Left colon (tissue), 1 donor: ENCODE measurements around a stretch of chr2.

- PRO-cap = no peak
These were observed 110.1 kb upstream of the EPAS1 start for GRCh38 chr2:46186878-46187691.

GRCh38 chr2:46311809-46312483 lies 14.7 kb downstream of the EPAS1 start:
- PRO-cap = no peak

- PRO-cap = no peak
These were observed 53.2 kb downstream of the EPAS1 start for GRCh38 chr2:46350322-46350833.

GRCh38 chr2:46367290-46368476 lies 70.5 kb downstream of the EPAS1 start:
- PRO-cap = no peak

DNA sequence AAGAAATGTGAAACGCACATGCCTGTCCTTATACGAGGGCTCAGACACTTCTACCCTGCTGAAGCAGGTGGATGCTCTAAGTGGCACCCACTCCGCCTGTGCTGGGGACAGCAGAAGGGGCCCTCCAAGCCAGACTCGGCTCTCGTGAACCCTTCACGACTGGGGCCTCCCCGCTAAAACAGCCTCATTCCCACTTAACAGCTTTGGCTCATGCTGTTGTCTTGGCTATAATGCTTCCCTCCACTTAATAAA lies 22.0 kb upstream of the RHOQ start:
- PRO-cap = no peak

GRCh38 chr2:46556554-46556866 lies 14.1 kb upstream of the ATP6V1E2 start:
- PRO-cap = no peak

GRCh38 chr2:46765770-46766761 lies 67.0 kb downstream of the SOCS5 start:
- PRO-cap = no peak

GRCh38 chr2:46793596-46794101 lies 94.6 kb downstream of the SOCS5 start:
- PRO-cap = no peak

DNA sequence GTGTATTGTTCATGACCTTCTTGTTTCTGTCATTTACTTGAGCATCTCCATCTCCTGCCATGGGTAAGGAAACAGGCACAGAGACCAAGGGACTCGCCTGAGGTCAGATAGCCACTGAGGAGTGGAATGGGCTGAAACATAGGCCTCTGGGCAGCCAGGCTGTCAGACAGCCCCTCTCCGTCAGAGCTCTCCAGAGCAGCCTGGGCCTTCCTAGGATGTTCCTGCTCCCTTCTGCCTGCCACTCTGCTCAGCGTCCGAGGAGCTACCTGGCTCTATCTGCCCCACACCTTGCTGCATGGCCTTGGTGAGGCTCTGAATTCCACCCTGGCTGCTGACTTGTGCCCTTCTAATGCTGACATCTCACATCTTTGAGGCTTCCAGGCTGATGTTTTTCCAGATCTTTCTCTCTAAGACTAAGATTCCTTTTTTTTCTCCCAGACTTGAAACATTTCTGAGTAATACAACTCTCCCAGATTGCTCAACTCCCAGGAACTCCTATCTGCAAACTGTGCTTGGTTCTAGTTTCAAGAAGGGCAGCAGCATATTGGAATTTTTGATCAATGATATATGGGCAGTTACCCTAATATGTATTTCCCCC lies 67.7 kb downstream of the MCFD2 start:
- PRO-cap = no peak

DNA sequence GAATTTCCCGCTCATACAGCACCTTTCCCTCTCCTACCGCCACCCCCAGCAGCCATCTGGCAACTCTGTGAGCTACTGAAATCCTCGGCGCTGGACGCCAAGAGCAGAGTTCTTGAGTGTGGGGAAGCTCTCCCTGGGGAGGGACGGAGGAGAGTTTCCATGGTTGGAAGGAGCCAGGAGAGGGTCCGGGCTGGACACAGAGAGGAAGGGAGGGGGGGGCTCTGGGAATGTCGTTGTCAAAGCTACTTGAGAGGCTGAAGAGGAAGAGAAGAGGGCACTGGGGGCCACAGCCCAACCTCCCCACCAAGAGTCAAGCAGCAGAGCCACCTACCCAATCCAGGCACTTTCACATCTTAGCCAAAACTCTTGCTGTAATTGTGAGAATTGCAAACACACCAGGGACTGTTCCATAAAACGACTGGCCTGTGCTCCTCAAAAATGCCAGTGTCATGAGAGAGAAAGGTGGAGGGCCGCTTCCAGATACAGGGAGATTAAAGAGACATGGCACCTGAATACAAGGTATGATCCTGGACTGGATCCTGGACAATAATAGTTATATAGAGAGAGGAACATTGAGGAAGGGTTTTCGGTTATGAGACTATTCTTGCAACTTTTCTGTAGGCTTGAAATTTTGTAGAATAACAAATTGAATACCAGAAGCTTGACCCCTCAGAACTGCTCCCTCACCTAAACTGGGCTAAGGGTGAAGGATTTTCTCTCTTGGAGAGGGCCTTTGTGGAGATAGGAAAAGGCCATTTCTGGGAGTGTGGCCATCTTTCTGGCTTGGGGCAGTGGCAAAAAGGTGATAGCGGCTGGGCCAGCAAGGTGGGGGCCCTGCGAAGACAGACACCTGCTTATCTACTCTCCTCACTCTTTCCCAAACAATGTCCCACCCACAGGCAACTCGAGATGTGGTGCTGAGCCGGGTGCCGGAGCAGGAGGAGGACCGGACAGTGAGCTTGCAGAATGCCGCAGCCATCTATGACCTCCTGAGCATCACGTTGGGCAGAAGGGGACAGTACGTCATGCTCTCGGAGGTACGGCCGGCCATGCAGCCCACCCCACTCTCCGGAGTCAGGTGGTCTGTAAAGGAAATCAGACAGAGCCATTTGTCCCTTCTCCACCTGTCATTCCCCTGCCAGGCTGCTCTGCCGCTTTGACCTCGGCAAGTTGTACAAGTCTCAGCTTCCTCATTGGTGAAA lies 64.4 kb downstream of the TTC7A start:
- PRO-cap = no peak

GRCh38 chr2:47021588-47022281 lies 80.7 kb downstream of the TTC7A start:
- PRO-cap = no peak

GRCh38 chr2:47108517-47109163 lies 46.5 kb downstream of the STPG4 start:
- PRO-cap = no peak

GRCh38 chr2:47321649-47322255 lies 47.4 kb upstream of the EPCAM start:
- PRO-cap = no peak

GRCh38 chr2:47724774-47725261 lies 58.1 kb upstream of the MSH6 start:
- PRO-cap = no peak

DNA sequence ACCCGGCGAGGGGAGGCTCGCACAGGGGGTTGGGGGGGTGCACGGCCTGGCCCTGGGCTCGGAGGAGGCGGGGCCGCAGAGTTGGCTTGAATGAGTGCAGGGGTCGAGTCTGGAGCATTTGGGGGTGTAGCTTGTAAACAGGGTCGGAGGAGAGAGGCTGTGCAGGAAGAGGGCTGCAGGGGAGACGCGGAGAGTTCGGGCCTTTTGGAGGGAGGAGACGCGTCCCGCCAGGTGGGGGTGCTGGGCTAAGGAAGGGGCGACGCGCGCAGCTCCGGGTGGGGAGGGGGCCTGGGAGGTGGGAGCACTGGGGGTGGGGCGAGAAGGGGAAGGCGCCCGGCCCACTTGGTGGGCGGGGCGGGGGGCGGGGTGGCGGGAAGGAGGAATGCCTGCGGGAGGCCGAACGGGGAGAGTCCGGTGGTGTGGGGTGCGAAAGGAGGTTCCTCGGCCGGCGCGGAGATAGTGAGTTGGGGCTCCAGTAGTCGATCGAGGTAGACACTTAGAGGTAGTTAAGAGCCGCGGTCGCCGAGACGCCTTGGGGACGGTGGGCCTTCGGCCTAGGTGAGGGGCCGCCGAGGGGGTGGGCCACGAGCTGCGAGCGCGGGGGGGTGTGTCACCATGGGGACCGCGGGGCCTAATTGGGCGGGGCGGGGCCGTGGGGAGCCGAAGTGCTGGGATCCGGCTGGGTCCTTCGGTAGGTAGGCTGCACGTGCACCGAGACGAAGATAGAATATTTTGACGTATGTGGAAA lies 777 bp downstream of the MSH6 start:
- PRO-cap = bidirectional peak, plus-strand start at position 408 of the sequence, minus-strand start at position 194 of the sequence

GRCh38 chr2:47795806-47796152 lies 12.8 kb downstream of the MSH6 start:
- PRO-cap = no peak

GRCh38 chr2:47873459-47873855 lies 32.8 kb downstream of the FBXO11 start:
- PRO-cap = no peak

DNA sequence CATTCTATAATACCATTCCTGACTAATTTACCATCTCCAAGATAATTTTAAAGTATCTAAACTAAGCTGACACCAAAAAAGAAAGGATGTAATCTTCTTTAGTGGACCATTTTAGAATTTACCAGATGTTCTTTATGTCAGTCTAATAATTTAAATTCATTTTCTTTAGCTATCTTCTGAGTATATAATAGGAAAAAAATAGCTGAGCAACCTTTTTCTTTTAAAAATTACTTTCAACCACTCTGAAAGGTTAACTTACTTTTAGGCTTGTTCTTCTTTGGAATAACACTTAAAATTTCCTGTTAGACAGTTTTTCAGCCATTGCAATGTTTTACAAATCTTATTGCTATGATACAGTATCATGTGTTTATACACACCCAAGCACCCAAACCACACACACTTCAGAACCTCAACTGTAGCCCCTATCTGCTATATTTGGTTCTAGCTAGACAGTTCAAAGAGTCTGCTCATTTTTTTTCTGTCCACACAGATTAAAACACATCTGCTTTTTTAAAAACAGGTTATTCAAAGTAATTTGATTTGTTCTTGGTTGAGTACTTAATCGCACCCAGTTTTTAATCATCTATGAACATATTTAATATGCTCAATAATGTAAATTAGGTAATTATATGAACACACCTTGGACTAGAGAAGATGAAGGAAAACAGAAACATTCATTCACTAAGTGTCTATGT lies 17.8 kb downstream of the FBXO11 start:
- PRO-cap = no peak

DNA sequence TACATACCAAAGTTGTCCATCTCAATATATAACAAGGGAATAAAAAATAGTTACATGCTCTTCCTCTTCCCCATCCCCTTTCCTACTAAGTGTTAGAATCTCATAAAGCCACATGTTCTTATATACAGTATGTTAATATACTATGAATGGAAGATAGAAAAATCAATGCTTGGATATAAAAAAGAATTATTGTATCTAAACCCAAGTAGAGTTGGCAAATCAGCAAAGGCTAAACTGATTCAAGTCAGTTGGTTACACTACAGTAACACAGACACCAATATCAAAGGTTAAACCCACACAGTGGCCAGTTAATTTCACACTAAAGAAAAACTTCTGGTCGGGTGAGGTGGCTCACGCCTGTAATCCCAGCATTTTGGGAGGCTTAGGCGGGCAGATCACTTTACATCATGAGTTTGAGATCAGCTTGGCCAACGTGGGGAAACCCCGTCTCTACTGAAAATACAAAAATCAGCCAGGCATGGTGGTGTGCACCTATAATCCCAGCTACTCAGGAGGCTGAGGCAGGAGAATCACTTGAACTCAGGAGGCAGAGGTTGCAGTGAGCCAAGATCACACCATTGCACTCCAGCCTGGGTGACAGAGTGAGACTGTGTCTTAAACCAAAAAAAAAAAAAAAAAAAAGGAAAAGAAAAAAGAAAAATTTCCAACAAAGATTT lies 9.1 kb downstream of the FBXO11 start:
- PRO-cap = no peak

- PRO-cap = no peak
These were observed 2.1 kb downstream of the FBXO11 start for GRCh38 chr2:47904159-47904606.